Fallopian tube (tissue), 1 donor: ENCODE measurements around a stretch of chr16.

DNA sequence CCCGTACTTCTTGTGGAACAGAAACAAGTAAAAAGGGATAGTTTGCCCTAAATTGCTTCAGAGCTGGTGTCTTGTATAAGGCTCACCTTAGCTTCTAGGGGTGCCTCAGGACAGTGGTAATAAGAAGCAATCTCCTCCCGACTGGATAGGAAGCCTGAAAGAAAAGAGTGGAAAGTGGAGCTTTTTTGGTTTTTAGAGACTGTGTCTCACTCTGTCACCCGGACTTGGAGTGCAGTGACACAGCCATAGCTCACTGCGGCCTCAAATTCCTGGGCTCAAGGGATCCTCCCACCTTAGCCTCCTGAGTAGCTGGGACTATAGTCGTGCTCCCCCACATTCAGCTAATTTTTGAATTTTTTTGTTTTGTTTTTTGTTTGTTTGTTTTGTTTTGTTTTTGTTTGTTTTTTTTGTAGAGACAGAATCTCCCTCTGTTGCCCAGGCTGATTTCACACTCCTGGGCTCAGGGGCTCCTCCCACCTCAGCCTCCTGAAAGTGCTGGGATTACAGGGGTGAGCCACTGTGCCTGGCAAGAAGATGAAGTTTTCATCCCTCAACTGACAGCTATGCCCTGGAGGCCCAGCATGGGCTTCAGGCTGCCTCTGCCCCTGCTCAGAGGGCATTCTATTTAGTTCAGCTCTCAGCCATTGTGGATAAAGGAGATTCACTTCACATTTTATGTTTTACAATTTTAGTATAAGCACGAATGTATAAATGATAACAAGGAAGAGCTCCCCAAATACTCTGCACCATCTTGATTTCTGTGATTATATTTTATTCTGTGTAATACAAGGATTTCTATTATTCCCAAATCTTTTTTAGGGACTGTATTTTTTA, 3.2 kb downstream of the TAT start:
- PRO-cap, result no peak

DNA sequence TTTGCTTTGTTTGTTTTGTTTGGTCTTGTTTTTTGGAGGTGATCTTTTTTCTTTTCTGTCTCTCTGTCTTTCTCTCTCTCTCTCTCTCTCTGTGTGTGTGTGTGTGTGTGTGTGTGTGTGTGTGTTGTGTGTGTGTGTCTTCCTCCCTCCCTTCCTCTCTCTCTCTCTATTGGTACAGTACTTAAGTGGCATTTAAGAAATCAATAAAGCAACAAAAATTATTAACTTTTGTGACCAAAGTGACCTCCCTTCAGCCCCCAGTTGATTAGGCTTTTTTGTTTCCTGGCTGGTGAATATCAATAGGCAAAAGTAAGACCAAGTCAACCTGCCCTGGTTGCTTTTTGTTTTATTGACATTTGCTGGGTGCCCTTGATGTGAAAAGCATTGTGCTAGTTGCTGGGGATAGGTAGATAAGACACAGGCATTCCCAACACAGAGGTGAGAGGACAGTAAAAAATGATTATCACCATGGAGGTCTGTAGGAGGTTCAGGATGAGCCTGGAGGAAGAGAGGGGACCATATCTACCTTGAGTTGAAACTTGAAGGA, 16.7 kb upstream of the TAT start:
- PRO-cap, result no peak

- PRO-cap, result no peak
Observed at GRCh38 chr16:71594063-71594498, 17.2 kb upstream of the TAT start.

- PRO-cap, result no peak
Observed at GRCh38 chr16:71608226-71608663, 17.7 kb upstream of the MARVELD3 start.

- PRO-cap, result no peak
Observed at GRCh38 chr16:71684250-71684767, 40.2 kb downstream of the PHLPP2 start.

DNA sequence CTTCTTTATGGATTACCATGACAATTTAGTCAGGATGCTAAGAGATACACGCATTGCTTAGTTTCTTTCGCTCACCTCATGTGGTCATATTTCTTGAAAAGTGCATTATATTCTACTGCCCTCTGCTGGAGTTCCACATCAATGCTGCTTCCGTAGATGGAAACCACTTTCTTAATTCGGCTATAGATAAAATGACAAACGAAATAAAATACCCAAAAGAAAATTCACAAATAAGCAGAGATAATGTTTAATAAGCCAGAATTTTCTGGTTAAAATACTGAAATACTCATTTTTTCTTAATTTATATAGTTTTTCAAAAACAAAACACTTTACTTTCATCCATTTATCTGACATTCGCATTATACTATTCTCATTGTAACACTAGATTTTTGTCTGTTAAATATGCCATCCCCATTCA, 22.0 kb upstream of the PHLPP2 start:
- PRO-cap, result no peak

DNA sequence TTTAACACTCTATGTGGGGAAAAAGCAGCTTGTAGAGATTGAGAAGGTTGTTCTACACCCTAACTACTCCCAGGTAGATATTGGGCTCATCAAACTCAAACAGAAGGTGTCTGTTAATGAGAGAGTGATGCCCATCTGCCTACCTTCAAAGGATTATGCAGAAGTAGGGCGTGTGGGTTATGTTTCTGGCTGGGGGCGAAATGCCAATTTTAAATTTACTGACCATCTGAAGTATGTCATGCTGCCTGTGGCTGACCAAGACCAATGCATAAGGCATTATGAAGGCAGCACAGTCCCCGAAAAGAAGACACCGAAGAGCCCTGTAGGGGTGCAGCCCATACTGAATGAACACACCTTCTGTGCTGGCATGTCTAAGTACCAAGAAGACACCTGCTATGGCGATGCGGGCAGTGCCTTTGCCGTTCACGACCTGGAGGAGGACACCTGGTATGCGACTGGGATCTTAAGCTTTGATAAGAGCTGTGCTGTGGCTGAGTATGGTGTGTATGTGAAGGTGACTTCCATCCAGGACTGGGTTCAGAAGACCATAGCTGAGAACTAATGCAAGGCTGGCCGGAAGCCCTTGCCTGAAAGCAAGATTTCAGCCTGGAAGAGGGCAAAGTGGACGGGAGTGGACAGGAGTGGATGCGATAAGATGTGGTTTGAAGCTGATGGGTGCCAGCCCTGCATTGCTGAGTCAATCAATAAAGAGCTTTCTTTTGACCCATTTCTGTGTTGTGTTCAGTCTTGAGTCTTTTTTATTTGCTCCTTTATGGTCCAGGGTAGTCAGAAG, 2.5 kb upstream of the HPR start:
- PRO-cap, result no peak

GRCh38 chr16:72073779-72074493, 10.9 kb downstream of the HPR start:
- PRO-cap, result no peak

DNA sequence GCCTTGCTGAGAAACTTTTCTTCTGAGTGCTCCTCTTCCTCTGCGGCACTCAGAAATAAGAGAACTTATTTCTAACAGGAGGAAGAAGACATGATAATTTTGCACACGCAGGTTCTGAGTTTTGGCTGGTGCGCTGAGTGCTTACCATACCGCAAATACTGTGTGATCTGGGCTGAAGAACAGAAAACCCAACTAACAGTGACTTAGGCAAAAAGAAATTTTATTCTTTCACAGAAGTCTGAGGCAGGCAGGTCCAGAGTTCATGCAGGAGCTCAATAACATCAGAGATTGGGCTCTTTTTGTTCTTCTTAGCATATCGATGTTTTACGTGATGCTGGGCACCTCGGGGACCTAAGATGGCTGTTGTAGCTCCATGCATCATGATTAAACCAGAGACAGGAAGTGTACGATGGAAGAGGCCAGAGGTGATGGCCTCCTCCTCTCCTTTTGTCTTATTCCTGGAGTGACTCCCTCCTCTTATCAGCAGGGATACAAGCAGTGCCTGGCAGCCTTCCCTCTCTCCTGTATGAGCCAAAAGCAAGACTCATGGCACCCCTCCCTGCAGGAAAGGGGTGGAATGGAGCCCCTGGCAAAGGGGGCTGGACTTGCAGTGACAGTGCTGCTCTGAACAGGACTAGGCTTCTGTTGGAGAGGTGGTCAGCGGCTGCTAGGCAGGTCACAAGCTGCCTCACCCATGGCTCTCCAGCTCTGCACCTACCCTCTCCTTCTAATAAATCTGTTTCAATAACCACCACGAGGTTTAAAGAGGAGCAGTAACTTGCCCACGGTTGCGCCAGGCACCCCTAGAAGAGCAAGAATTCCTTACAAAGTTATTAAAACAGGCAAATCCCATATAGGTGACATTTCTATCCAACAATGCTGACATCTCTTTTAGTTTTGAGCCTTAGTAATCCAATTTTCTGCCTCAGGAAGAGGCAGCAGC, 8.5 kb downstream of the TXNL4B start:
- PRO-cap, result no peak

DNA sequence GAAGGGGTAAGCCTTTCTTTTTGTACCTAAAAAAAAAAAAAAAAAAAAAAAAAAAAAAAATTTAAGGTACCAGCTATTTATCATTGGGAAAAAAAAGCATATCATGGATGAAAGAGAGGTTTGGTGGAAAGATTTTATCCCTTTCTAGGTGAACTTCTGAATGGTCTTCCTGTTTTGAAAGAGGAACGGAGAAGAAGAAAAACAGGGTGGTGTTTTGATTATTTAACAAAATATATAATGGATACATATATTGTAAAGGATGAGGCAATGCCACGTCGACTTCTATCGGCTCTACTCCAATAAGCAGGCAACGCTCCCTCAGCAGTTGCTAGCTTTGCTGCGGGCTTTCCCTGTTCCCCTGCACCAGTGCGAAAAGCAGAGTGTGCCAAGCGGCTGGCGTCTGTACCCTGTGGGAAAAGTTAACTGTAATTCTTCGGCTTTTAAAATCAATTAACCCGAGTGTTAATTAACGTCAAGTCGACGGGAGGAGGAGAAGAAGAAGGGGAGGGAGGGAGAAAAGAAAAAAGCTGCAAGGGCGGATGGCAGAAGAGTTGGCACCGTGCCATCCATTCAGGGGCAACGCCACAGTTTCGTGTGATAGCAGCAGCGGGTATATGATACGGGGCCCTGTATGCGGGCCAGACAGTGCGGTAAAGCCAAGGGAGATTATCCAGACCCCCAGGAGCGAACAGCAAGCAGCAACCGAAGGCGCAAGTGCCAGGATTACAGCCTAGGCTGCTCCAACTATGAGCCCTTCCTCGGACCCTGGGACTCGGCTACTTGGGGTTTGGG, 253.5 kb upstream of the PMFBP1 start:
- PRO-cap, result no peak

- PRO-cap, result bidirectional peak, plus-strand start at chr16:72894741, minus-strand start at chr16:72894579
Observed at GRCh38 chr16:72894302-72895021, 153.5 kb downstream of the ZFHX3 start.

DNA sequence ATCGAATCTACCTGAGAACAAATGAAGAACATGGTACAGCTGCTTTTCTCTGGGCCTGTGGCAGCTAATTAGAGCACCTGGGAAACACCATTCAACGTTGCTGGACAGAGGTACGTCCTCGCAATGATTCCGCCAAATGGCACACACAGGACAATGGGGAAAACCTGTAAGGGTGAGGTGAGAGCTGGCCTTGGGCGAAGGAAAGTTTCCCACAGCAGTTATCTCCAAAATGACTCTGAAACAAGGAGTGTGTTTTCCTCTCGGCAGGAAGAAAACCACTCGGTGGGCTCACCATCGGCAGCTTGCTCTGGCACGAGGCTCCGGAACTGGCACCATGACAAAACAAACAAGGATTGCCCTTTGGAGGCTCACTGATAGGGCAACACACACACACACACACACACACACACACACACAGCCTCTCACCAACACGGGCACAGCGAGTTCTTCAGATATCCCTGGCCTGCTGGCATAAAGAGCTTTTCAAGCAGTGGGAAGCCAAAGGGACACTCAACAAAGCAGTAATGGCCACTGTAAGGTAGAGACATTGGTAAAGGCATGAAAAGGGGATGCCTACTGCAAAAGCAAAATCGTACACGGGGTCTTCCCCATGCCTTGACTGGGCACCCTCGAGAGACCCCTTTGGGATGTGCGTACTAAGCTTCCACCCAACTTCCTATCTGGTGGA, 73.6 kb downstream of the ZFHX3 start:
- PRO-cap, result no peak

DNA sequence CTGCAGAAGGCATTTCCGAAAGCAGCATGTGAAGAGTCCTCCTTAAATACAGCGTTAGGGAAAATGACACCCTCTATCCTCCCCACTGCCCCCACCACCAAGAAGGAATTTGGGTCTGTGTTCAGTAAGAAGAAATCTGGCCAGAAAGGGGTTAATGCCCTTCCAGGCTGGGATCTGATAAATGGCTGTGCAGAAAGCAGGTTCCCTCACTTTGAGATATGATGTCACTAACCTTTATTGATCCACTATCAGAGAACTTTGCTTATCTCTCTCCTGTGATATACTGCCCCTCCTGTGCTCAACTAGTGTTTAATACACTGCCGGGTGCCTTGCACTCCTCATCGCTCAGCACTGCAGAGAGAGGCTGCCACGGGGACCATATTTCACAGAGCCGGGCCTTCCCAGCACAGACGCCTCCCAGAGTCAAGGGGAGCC, 20.3 kb downstream of the ZFHX3 start:
- PRO-cap, result no peak

GRCh38 chr16:73037098-73037909, 10.6 kb downstream of the ZFHX3 start:
- PRO-cap, result no peak

DNA sequence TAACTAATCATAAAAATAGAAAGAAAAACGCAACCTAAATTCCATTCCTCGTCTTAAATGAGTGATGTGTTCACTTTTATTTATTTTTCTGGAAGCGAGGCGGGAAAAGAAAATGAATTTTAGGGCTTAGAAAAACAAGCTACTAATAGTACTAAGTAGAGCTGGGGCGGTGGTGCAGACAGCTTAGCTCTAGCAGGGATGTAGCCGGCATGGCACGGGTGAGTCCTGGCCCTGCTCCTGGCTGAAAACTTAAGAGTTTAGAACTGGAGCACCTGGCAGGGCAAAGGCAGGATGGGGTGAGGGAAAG, 45.8 kb upstream of the ZFHX3 start:
- PRO-cap, result no peak

- PRO-cap, result no peak
Observed at GRCh38 chr16:73124046-73124728, 76.3 kb upstream of the ZFHX3 start.

DNA sequence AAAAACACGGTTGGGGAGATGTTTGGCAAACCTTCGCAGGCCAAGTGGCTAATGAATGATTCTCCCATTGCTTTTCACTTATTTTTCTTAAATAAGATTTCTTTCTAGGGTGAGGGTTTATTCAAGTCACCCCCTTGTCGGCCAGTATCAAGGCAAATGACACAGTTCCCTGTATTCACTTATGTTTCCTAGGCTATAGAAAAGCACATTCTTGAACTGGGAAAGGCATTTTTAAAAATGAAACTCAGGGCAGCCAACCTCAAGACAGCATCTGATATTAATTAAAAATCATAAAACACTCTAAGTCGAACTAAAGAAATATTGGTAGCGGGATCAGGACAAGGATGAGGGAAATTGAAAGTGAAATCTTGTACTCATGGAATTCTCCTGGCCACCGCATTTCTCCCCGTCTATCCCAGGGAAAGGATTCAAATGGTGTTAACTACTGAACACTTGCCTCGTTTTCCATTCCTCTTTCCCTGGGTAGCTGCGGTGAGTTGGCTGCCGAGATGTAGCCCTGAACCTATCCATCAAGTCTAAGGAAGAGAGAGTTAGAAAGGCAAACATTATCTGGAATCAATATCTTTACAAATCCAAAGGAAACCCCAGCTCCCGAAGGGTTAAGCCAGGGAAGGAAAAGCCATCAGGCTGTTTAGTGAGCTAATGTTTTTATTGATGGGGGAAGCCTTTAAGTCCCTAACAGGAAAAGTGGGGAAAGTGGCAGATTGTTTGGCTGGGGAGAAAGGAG, 96.1 kb upstream of the ZFHX3 start:
- PRO-cap, result no peak

- PRO-cap, result no peak
Observed at GRCh38 chr16:74296932-74297407, 356 bp downstream of the PSMD7 start.

- PRO-cap, result no peak
Observed at GRCh38 chr16:74306953-74307878, 10.6 kb downstream of the PSMD7 start.

DNA sequence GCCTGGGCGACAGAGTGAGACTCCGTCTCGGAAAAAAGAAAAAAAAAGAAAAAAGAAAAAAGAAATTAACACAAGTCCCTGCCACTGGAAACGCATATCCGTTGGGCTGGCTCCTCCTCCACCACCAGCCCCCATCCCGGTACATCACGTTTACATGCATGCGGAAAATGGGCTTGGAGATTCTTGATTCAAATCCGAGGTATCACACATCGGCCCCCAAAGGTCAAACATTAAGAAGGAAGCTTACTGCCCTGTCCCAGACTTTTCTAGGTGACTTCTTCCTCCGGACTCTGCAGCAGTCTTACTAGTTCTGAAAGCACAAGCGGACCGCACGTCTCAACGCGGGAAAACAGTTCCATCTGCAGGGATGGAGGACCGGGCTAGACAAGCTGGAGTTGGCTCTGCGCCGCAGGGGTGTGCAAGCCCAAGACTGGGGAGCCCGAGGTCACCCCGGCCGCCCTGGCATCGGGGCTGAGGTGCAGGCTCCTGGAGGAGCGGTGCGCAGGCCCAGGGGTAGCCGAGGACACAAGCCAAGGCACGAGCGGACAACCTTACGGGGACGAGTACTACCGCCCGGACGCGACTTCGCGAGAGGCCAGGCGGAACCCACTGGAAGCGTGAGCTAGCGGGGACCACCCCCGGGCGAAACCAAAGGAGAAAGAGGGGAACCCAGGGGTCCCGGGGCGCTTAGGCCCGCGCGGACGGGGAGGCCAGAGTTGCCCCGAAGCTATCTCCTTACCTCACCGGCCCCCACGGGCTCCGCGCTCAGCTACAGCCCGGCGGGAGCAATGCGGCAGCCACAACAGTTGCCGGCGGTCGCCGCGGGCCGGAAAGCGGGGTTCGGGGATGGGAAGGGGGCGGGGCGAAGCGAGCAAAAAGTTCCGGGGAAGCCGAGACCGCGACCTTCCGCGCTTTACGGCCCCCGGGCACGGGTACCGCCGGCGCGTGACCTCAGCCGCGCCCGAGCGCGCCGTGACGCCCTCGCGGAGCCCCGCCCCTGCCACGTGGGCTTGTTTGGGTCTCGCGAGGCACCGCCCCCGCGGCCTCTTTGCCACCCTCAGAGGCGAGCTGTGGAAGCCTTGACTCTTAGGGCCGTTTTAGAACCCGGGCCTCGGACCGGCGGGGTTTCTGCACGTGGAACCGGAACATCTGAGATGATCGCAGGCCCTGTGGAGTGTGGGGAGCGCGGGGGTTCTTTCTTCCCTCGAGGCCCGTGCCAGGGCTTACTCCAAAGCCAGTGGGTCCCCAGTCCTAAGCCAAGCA, 8.3 kb upstream of the NPIPB15 start:
- PRO-cap, result bidirectional peak, plus-strand start at position 1,095 of the sequence, minus-strand start at position 934 of the sequence